ENCODE data around the gene RPP40.

GRCh38 chr6:3796208-3796829 is 44.8 kb upstream of the PXDC1 start:
- PRO-cap, result no peak

DNA sequence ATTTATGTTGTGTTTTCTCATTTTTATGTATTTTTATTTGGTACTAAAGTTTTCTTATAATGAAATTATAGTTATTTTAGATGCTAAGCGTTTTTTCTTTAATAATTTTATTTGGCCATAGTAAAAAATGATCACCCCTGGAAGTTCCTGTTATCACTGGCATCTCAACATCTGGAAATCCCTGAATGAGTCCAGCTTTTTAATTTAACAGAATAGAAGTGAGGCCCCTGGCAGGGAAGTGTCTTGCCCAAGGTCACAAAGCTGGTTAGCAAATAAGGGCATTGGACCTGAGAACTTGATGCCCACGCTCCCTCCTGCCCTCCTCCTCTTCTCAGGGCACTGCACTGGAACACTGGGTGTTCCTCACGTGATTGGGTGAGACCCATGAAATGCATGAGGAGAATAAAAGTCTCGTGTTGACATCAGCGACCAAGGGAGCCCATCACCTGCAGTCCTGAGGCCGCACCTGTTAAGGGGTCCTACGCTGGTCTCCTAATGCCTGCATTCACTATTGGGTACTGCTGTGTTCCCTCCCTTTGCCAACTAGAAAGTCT is 7.3 kb downstream of the FAM50B start:
- PRO-cap, result no peak

- PRO-cap, result no peak
Observed at GRCh38 chr6:3857774-3858337, 8.7 kb downstream of the FAM50B start.

GRCh38 chr6:3900032-3900679 is 51.0 kb downstream of the FAM50B start:
- PRO-cap, result no peak

DNA sequence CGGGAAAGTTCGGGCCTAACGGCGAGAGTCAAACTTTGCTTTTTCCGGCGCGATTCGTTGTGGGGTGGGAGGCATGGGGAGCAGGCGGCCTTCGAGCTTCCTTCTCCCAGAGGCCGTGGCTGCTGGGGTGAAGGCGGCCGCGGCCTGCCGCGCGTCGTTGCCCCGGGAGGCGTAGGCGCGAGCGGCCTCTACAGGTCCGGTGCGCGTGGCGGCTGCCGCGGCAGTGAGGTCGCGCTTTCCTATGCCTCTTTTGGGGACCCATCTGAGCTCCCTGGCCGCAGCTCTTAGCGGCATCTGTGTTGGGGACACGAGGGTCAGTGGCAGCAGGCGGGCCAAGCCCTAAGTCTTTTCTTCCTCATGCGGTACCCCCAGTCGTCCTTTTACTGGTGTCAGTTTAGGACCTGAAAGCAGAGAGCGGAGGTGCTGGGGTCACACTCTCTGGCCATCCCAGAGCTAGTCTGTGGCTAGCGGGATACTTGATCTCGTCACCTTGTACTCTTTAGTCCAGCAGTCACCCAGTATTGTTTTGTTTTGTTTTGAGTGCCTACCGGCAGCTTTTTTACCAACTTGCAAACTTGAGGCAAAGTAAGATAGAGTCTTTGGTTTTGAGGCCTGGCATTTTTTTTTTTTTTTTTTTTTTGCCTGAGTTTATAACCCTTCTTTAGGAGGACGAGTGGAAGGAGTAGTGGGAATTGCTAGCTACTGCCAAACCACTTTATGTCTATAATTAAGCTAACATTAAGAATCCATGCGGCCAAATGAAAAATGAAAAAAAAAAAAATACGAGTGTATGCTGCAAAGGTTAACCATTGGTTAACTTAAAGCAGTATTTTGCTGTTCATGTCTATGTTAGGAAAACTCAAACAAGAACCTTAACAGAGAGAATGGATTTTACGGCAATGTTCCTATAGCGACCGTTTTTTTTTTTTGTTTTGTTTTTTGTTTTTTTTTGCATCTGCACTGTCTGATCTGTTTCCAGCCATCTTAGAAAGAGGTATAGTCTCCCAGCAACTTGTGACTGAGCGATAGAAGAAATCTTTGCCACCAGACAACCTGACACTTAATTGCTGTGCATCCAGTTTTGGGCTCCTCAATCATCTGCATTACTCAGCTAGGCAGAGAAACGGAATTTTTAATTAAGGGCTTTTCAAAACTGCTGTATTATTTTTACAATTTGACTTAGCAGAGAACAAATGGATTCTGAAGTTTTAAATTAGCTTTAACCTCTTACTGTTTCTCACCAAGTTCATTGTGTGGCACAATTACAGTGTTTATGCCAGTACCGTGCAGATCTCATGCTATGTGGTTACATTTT is 894 bp downstream of the PRPF4B start:
- PRO-cap, result no peak

- PRO-cap, result no peak
Observed at GRCh38 chr6:4031398-4032625, 10.7 kb downstream of the PRPF4B start.

GRCh38 chr6:4040671-4041104 is 19.6 kb downstream of the PRPF4B start:
- PRO-cap, result no peak

DNA sequence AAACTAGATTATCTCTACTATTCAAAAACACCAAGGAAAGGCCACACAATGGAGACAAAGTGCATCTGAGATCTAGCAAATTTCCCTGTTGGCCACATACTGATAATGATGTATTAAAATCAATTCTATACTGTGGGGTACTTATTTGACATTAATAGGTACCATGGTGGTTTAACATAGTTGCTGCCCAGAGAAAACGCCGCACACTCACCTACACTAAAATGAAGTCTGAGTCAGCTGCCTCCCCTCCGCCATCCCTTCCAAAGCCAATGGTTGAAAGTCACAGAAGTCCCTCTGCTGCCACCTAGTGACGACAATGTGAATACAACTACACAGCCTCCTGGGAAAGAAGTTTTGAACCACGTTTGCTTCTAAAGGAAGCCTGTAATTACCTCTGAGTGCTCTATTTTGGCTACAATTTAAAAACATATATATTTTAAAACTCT is 20.4 kb upstream of the ECI2 start:
- PRO-cap, result no peak

GRCh38 chr6:4316893-4317392 is 181.6 kb upstream of the ECI2 start:
- PRO-cap, result no peak

DNA sequence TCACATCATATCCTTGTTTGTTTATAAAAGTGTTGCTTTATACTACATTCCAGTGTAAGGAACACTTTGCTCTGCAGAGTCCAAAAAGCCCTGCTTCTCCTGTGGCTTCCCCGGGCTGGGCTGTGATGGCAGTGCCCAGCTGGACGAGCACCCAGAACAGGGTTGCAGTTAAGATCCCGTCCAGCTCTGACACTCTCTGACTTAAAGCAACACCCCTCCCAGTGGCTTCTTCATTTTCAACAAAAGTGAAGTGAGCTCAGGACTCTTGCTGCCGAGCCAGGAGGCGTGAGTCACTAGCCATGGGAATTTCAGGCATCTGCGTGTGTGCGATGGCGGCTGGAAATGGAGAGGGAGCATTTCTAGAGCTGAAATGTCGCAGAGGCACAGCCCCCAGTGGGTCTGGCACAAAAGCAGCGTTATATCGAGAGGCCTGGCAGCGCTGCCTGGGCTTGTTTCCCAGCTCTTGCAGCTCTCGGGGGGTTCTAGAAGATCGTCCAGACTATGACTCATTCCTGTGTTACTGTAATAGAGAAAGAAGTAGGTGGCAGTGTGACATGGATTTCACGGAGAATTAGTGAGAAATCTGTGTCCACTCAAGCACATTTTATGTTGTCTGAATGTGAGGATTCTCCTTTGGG is 216.5 kb upstream of the ECI2 start:
- PRO-cap, result no peak

GRCh38 chr6:4879872-4880330 is 103.7 kb downstream of the CDYL start:
- PRO-cap, result no peak

DNA sequence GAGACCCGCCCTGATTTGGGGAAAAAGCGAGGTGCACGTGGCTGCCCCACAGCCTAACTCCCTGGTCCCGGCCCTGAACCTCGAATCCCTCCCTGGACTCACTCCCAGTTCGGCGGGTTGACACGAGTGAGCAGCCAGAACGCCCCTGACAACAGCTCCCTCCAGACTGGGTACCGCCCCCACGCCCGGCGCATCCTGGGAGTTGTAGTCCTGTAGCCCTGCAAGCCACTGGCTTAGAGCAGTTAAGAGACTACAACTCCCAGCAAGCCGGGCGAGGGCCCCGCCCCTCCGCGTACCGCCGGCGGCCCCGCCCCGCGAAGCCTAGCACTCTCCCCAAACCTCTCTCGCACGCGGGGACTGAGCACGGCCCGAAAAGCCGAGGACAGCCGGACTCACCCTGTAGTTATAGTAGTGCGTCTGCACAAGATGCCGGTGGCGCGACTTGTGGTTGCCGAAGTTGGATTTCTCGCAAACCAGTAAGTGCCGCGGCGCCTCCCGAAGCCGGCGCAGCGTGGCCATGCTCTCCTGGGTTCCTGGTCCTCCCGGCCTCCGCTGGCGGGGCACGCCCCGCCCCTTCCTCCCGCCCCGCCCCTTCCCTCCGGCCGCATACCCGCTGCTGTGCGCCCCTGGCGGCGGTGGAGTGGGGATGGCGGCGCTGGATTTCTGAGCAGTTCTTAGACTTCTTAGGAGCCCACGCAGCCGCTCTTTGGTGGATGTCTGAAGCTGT is at the start of gene RPP40:
Gene RPP40, minus strand, starts transcription at position 554 of the 727 bp plus-strand sequence.
- PRO-cap, result no peak

DNA sequence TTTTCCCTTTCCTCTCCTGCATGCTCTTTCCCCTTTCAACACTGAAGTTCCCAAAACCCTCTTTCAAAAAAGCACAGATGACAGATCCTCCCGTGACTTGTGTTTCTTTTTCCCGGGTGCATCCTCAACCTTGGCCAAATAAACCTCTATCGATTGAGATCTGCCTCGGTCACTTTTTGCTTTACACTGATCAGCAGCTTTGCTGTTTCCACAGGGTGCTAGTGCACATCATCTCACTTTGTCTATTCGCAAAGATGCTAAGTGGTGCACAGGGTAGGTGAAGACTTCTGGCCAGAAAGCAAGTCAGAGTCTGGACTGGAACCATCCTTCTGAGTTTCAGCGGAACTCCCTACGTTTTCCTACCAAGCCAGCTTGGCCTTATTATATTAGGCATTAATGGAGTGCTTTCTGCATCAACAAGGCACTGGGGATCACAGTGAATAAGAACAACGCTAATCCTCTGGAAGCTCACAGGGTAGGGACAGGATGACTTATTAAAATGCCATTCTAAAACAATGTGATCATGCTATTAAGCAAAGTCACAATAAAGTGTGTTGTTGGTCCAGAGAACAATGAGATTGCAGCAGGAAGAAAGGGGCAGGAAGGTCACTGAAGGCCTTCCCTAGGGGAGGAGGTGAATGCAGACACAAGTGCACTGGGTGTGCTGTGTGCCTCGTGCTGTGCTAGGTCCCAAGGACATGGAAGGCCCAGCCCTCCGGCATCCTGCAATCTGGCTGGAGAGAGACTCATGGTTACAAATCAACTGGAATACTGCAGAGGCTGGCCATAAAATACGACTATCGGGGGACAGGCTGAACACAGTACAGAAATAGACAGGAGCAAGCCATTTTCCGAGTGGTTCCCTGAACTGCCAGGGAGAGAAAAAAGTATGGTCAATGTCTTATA is 55.9 kb downstream of the LYRM4 start:
- PRO-cap, result no peak

- PRO-cap, result no peak
Observed at GRCh38 chr6:5261856-5262209, 520 bp downstream of the FARS2 start.

DNA sequence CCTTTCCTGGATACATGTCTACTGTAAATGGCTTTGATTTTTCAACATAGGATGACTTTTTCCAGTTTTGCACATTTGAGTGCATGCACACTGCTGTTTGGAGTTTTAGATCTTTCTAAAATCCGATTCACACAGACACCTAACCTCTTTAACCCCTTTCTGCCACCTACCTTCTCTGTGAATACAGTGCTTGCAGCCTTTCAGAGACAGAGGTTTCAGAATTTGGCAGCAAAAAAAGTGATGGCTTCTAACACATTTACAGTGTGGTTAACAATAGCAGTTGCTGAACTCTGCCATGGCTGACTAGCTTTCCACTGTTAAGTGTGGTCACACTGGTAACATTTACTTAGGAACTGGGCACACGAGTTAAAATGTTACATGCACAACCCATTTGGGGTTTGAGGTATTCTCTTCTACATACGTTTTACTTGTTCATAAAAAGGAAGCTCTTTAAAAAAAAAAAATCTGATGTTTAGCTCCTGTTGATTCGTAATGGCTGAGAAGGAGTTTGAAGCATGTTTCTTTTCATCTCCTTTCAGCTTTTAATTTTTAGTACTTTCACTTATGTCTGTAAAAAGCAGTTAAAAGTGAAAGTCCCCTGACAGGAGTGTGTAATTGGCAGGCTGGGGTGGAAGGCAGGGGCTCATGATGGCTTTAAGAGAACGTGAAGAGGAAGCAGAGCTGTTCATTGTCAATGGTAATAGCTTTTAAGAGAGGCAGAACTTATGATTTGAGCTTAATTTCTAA is 245.8 kb downstream of the FARS2 start:
- PRO-cap, result no peak

- PRO-cap, result no peak
Observed at GRCh38 chr6:5508860-5509610, 247.7 kb downstream of the FARS2 start.

DNA sequence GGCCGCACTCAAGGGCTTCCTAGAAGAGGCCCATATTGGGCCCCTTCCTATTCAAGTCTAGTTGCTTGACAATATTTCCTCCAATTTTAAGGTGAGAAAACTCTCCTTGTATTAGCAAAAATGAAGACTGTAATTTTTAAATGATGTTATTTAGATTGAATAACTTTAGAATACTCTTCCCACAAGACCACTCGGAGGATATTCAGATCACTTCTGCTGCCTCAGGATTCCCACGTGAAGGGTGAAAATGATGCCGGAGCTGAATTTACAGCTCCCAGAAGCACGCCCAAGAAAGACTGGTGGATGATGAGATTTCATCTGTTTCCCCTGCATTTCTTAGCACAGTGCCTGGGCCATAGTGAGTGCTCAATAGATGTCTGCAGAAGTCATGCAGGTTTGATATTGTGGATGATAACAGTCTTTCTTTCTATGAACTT is 320.9 kb downstream of the NRN1 start:
- PRO-cap, result no peak

DNA sequence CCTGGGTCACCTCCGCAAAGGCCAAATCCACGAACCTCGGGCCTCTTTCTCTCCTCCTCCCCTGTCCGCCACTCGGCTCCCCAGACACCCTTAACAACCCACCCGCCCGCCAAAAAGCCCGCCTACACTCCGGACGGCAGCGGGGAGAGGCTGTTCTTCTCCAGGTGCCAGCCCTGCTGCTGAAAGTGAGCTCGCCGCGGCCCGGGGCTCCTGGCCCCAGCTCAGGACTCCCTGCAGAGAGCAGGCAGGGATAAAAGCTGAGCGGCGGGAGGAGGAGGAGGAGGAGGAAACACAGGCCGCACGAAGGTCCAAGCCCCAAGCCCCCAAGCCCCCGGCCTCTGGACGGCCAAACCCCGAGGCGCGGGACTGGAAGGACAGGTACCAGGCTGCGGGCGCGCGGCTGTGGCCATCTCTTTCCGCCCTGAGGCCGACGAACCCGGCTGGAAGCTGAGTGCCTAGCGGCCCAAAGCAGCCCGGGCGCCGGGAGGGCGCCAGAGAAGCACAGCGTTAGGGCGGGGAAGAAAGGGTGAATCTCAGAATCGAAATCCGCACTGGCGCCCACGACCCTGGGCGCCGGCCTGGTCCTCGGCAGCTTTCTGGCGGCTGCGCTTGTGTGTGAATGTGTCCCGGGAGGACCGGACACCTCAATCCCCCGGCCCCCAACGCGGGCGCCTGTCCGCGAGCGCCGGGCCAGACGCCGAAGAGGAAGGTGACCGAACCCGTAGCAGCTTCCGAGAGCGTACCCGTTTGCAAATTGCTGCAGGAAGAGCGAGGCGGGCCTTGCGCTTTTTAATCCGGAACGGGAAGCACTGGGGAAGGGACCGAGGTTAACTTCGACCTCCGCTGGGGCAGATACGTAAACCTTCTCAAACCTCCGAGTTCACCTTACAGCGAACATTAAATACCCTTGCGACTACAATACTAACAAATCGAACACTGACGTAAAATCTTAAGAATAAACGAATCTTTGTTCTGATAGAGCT is 3.1 kb downstream of the NRN1 start:
- PRO-cap, result no peak

- PRO-cap, result no peak
Observed at GRCh38 chr6:6503129-6503569, 85.4 kb upstream of the LY86 start.

DNA sequence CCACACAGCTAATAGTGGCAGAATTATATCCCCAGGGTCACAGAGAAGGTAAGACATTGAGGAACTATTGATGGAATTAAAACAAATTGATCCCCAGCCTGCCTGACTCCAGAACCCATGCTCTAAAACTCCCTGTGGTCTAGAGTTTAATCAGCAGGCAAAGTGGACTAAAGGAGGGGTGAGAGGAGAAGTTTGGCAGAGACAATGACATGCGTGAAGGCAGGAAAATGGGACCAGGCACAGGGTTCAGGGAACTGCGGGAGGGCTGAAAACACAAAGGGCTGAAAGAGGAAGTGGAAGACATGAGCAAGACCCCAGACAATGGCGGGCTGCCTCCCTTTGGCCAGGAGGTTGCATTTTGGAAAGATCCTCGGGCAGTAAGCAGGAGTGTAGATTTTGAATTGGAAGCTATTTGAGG is 3.1 kb downstream of the LY86 start:
- PRO-cap, result no peak